Foreskin fibroblast (primary cell): ENCODE results near the genes TRABD2B, SPATA6 and BEND5.

GRCh38 chr1:47477981-47478537, 40.2 kb downstream of the FOXD2 start:
- RRBS = 11% methylated on average over 3 of the region's 12 CpGs

GRCh38 chr1:47708883-47709903, 271.3 kb downstream of the FOXD2 start:
- RRBS = 2% methylated on average over 55 of the region's 93 CpGs

DNA sequence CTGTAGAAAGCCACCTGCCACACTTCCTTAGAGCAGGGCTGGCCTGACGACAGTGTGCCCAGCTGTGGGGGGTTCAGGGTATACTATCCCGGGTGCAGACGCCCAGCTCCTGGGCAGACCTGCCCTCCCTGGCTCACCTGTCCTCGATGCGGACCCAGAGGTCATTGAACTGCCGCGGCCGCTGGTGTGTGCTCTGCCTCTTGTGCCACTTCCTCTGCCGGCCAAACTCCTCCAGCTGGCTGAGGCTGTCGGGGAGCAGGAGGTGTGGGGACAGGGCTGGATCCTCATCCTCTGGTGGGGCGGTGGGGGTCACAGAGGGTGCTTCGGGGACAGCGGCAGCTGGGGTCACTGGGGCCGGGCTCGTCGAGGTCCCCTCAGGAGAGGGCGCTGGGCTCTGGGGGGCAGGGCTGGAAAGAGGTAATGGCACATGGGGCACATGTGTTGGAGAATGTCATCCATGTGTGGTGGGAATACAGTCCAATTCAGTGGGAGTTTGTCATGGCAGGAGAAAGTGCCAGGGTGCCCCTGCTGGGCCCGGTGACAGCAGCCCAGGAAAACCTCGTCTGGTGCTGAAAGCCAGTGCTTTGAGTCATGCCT, 222.1 kb downstream of the TRABD2B start:
- RRBS = no CpG with 5 or more reads among the region's 19 CpGs

DNA sequence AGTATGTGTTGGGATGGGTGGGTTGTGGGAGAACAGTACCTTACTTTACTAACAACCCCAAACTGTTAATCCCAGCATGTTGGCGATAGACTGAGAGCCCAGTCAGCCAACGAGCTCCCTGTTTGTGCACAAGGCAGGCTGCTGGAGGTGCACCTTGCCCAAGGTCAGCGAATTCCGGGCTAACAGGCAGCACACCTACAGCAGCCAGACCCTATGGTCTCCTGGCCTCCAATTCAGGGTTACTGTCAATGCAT, 1.5 kb downstream of the TRABD2B start:
- RRBS = no CpG with 5 or more reads among the region's 4 CpGs

GRCh38 chr1:47996025-47997029, 858 bp downstream of the TRABD2B start:
- RRBS = 5% methylated on average over 16 of the region's 64 CpGs

DNA sequence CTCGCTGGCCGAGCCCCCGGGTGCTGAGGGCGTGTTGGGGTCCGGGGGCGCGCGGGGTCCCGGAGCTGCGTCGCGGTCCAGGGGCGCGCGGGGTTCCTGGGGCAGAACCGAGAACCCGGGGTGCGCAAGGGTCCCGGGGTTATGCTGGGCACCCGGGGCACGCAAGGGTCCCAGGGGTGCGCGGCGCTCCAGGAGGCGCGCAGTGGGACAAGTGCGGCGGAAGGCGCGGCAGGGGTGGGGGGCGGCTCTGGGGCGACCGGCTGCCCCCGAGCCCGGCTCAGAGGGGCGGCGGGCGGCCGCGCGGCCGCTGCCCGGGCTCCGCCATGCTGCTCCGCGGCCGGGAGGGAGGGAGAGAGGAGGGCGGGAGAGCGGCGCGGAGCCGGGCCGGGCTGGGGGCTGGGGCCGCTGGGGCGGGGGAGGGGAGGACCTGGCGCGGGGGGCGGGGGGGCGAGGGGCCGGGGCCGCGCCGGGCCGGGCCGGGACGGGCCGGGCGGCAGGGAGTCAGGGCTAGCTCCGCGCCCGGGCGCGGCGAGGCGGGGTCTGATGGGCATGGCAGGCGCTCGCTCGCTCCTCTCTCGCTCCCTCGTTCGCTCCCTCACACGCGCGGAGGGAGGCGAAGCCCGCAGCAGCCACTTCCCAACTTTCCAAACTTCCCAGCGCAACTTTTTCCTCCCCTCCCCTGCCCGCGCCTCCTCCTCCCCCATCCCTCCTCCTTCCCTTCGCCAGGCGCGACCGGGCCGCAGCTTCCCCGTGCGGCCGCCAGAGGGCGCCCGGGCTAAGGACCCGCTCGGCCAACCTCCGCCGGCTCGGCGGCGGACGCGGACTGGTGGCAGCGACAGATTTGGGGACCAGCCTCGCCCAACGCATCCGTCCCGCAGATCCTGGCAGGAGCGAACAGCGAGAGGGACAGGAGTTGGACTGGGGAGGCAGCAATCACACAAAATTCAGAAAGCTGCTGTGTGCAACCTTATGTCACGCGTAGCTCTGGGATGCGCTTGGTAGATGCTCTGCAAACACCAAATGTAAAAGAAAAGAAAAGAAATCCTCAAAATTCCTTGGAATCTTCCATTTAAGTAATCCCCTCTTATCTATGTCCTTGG, at the start of gene TRABD2B:
TSS of gene TRABD2B (minus strand) at position 356 of the 1,100 bp plus-strand sequence.
- RRBS = 2% methylated on average over 44 of the region's 118 CpGs

GRCh38 chr1:48471248-48472322, at the start of gene SPATA6:
SPATA6 (minus strand) TSS chr1:48472204.
- RRBS = 2% methylated on average over 23 of the region's 76 CpGs

- RRBS = 2% methylated on average over 21 of the region's 83 CpGs
Observed at GRCh38 chr1:48776242-48777292, at the start of gene BEND5. BEND5 (minus strand) TSS chr1:48776891.

- RRBS = no CpG with 5 or more reads among the region's 13 CpGs
Observed at GRCh38 chr1:48777293-48777905, 708 bp upstream of the BEND5 start.

GRCh38 chr1:50730528-50731169, 229.4 kb downstream of the FAF1 start:
- RRBS = no CpG with 5 or more reads among the region's 4 CpGs

GRCh38 chr1:50977305-50977536, 7.2 kb downstream of the CDKN2C start:
- RRBS = 2% methylated on average over 1 of the region's 9 CpGs

- RRBS = no CpG with 5 or more reads among the region's 7 CpGs
Observed at GRCh38 chr1:50978741-50979081, 8.7 kb downstream of the CDKN2C start.

DNA sequence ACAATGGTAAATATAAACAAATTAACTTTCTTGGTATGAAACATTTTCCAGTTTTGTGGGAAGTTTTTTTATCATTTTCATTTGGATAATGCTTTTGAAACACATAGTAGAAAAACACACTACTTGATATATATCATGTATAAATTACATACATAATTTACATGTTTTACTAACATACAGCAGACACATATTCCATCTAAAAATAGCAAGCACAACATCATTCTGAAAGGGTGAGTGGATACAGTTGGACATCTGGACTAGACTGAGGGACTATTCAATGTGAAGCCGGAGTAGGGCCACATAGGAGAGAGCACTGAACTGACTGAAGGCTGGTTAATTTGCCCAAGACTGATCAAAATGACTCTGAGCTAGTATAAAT, 11.7 kb downstream of the CDKN2C start:
- RRBS = no CpG with 5 or more reads among the region's 1 CpG

GRCh38 chr1:51215686-51216042, 20.4 kb upstream of the RNF11 start:
- RRBS = no CpG with 5 or more reads among the region's 2 CpGs

DNA sequence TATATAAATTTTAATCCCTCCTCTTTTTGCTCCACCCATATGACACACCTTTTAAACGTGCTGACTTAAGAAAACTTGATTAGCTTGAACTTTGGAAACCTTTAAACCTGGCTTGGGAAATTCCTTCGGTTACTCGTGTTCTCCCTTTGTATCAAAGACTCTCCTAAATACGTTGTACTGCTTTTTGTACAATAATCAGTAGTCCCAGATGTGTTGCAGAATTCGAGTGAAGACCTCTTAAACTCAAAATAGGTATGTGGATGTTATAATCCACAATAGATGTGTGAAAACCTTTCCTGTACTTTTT, 1.3 kb downstream of the RNF11 start:
- RRBS = no CpG with 5 or more reads among the region's 5 CpGs

DNA sequence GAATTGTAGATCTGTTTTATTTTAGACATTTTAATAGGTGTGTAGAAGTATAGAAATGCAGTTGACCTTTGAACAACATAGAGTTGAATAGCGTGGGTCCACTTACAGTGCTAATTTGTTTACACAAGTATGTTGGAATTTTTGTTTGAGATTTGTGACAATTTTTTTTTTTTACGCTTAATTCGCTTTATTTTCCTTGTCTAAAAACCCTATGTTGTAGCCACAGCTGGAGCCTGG, 14.2 kb downstream of the RNF11 start:
- RRBS = no CpG with 5 or more reads among the region's 3 CpGs

DNA sequence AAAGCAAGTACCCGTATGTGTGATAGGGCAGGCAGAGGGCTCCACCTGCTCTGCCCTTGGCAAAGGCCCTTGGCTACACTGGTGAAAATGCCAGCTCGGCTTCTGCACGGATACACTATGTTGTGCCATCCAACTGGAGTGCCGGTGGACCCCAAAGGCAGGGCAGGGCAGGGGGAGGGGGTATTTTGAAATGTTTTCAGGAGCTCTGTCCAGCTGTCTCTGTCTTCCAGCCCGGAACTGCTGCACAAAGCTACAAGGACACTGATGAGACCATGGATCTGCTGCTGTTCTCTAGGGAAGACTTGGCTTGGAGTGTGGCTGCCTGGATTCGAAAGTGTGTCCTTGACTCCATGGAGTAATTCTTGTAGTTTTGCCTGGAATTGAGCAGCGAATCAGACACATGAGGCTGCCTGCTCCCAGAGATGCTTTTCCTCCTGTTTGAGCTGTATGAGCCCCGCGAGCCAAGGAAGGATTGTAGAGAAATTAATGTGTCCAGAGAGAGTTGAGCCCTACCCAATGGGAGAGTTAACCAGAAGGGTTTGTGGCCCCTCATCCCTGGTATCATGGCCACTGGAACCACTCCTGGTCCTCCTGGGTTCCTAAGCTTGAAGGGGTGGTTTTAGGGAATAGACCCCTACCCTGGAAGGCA, 42.3 kb downstream of the TTC39A start:
- RRBS = 81% methylated on average over 2 of the region's 9 CpGs

DNA sequence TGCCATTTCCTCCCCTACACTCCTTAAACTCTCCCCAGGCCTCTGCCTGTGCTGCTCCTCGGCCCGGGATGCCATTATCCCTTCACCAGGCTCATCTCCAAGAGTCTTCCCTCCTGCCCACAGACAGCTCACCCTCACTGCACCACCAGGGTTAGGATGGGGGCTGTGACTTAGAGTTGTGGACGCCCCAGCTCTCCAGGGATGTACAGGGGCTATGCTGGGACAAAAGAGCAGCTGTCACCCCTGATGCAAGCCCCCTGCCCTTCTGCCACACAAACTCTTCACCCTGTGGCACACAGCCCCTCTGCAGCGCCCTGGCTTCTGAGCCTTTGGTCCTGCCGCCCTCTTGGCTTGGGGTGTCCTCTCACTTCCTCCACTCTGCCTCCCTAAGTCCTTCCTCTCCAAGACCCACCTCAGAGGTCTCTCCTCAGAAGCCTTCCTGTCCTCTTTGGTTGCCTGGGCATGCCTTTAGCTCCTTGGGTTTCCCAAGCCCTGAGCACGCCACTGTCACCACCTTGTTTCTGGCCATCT, 31.9 kb downstream of the TTC39A start:
- RRBS = no CpG with 5 or more reads among the region's 6 CpGs

GRCh38 chr1:51416221-51416734, 85.9 kb upstream of the TTC39A start:
- RRBS = no CpG with 5 or more reads among the region's 2 CpGs